Pulmonary lymph node (tissue), 1 donor: Measurements from ENCODE around the gene XKR3.

DNA sequence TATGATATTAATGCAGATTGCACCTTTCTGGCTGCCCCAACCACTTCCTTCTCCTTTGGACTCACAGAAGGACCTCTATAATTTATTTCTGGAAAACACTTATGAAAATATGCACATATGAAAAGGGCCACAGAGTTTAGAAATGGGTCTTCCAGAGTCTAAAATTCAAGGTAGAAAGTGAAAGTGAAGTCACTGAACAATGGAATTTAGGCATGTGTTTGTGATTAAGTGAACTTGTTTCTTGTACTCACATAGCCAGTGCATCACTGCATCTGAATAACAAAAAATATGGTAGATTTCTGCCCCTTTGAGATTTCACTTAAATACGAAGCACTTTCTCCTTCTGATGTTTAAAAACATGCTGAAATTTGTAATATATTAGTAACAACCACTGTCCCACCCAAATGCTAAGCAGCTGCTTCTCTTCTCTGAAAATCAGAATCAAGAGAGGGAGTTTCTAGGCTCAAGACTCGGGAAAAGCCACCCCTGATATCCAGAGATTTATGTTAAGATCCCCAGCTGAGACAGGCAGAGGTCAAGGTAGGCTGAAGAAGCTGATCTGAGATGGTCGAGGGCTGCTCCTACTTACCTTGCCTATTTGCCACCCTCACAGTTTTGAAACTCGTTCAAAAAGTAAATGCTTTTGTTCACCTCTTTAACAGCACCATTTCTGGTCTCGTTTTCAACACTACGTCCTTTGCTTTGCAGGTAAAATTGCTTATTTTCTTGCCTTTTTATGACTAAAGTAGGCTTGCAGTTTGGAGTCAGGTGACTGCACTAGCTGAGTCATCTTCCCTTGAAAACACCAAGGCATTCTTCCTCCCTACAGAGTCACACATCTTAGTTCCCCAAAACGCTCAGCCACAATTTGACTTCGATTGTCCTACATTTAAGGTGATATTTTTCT, at the start of gene XKR3:
Gene XKR3 (minus strand): TSS at position 710 of the 907 bp plus-strand sequence.
- PRO-cap, result no peak

GRCh38 chr22:16869706-16870087, 44.5 kb upstream of the XKR3 start:
- PRO-cap, result no peak

GRCh38 chr22:17085923-17086237, 1.1 kb downstream of the IL17RA start:
- PRO-cap, result no peak

DNA sequence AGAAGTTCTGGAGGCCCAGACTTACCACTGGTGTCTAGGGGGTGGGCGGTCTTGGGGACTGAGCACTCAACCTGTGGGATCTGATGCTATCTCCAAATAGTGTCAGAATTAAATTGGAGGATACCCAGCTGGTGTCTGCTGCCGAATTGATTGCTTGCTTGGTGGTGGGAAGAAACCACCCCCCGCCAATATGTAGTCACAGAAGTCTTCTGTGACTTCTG, 7.5 kb downstream of the IL17RA start:
- PRO-cap, result no peak

GRCh38 chr22:17113572-17113957, 7.6 kb downstream of the TMEM121B start:
- PRO-cap, result no peak

DNA sequence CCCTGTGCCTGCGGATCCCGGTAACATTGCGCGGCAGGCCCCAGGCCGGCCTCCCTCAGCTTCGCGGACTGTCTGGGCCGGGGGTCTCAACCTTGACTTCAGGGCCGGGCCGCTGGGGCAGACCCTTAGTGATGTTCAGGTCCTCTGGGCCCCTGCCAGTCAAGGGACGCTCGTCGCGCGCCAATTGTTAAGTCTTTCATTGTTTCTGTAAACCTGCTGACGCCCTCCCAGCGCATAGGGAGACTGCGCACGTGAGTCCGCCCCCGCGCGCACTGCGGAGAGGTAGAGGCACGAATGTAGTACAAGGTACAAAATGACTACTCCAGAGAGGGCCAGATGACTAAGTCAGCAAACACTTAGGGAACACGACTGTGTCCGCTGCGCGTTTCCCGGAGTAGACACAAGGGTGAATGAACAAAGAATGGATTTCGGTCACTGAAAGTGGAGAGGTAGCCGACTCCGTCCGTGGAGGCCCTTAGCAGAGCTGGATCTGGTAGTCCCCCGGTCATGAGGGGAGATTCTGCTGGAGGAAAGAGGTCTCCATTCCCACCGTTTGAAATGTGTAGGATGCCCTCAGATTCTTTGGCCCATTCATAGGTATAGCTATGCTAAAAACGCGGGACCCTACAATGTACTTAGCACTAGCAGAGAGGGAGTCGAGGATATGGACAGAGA, 592 bp upstream of the HDHD5 start:
- PRO-cap, result no peak

GRCh38 chr22:17170898-17172212, 12.3 kb upstream of the HDHD5 start:
- PRO-cap, result unidirectional peak, minus-strand start at chr22:17171863

GRCh38 chr22:17265573-17266041, 46.4 kb upstream of the ADA2 start:
- PRO-cap, result no peak

- PRO-cap, result unidirectional peak, plus-strand start at chr22:17367134
These were observed 2.4 kb upstream of the CECR2 start for GRCh38 chr22:17366742-17367341.

DNA sequence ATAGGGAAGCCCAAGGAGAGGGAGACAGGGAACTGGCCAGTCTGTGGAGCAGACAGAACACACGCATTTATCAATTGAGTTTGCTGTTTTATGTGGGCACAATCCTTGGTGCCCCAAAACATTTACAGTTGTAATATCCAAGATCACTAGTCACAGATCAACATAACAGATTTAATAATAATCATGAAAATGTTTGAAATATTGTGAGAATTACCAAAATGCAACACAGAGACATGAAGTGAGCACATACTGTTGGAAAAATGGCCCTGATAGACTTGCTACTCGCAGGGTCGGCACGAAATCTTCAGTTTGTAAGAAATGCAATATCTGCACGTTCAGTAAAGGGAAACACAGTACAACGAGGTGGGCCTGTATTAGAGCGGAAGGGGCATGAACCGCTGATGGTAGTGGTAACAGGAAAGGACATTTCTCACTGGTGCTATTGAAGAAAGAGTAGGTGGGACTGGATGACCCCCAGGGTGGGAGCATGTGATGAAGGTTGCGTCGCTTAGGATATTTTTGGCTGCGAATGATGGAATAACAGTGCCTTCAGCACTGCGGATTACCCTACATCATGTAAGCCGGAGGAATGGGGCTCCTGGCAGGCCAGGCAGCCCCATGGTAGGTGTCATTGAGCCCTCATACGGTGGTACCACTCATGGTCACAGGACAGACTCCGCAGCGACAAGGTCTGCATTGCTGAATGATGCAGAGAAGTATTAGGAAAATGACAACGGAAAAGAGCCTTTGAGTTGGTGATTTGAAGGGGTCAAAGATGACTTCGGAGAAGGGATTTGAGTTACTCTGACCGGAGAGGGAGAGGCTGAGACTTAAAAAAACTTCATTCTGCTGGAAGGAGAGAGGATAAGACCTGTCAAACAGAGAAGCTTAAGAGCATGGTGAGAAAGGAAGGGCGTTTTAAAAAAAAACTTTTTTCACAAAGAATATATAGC, 16.5 kb downstream of the CECR2 start:
- PRO-cap, result no peak

DNA sequence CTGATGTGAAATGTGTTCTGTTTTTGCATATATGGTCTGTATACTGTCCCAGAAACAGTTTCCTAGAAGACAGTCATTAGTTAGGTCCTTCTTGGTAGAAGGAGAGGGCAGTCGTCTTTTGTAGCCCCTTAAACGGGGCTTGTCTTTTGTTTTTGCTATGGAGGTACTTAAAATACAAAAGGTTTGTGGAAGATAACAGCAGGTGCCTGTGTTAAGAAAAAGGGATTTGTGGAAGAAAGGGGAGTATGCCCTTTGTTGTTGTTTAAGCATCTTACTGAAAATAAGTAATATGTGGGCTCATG, 95.4 kb upstream of the SLC25A18 start:
- PRO-cap, result unidirectional peak, minus-strand start at position 126 of the sequence

GRCh38 chr22:17552498-17553301, 10.6 kb upstream of the SLC25A18 start:
- PRO-cap, result no peak

DNA sequence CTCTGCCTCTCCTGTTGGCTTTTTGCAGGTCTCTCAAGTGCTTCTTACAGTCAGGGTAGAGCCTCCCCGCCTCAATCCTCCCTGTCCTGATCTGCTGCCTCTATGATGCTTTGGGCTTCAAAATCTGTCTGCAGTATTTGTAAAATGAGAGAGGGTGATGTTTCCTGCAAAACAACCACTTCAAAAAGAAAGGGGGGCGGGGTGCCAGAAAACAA, 1.7 kb upstream of the BID start:
- PRO-cap, result no peak

DNA sequence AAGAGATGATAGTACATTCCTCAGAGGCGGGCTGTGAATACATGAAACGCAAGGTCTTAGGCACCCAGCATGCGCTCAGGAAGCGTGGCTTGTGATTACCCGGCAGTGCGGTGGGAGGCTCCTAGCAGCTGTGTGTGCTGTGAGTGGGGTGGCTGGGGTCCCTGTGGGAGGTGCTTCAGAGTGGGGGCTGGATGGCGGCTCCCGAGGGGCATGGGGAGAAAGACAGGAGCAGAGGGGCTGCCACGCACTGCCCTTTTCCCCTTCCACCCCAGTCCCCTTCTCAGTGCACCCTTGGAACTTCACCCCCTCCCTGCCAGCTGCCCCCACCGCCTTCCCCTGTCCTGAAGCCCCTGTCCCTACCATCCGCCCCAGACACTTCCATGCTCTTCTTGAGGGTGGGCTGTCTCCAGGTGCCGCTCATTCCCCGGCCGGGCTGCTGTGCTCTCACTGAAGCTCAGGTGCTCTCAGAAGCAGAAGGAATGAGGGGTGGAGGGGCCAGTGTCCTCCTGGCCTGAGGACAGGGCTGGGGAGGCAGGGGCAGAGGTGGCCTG, 6.3 kb upstream of the BID start:
- PRO-cap, result no peak

DNA sequence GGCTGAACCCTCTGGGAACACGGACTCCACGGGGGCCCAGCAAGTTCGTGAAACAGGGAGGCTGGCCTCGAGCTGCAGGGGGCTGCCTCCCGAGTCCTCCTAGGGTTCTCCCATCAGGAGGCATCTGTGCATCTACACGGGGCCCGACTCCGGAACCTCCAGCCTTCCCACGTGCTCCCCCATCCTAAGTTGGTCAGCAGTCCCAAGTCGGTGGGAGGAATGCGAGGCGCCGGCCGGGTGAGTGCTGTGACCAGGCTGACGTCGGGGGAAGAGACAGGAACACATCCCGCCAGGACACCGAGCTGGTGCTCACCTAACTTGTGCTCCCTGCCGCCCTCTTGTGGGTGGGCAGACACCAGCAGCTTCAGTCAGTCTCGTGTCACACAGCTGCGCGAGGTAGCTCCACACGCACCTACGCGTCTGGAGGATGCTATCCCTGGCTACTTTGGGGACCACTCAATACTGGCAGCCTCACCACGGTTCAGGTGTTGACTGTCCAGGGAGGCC, 10.8 kb upstream of the BID start:
- PRO-cap, result no peak

GRCh38 chr22:17845615-17846254, 71.5 kb upstream of the BID start:
- PRO-cap, result no peak

DNA sequence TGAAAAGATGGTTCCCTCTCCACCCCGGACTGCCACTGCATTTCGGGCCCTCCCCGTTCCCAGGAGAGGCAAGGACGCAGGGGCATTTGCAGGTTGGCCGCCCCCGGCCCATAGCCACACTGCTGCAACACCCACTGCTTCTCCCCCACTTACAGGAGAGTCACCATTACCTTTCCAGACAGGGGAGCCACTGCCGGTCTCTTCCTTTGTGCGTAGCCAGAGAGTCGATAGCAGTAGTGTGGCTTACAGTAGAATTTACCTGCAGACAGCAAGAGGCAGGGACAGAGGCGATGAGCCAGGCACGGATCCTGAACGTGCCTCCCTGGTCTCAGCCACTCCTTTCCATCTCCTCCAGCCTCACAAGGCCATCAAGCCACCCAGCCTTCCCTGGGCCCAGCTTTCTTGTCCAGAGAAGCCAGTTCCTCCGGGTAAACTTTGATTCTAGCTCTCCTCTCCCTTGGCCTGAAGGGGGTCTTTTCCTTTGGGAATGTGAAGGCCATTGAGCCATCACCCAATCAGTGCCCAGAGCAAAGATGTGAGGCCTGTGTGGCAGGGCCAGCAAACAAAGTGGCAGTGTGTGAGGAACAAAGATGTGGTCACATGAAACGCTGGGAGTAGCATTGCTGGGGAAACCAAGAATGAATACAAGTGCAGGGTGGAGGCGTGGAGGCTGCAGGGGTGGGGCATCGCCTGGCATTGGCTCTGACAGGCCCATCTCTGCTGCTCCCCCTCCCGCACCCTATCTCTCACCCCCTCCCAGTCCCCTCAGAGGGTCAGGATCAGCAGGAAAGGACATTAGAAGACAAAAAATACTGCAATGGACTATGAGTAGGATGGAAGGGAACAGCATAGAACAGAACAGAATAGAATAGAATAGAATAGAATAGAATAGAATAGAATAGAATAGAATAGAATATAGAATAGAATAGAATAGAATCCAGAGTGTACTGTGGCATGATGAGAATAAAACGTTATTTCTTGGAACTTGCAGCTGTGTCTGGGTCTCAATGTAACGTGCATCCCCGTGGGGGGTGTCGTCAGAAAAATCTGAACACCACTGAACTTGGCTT, 91.8 kb upstream of the BID start:
- PRO-cap, result no peak

- PRO-cap, result no peak
These were observed 97.7 kb upstream of the BID start for GRCh38 chr22:17871684-17872606.

GRCh38 chr22:18111463-18112107, 976 bp downstream of the TUBA8 start:
- PRO-cap, result no peak

- PRO-cap, result no peak
These were observed 3.8 kb downstream of the TUBA8 start for GRCh38 chr22:18114367-18114925.